HTERT-HM (cell line): ENCODE measurements around the gene SPRY2.

DNA sequence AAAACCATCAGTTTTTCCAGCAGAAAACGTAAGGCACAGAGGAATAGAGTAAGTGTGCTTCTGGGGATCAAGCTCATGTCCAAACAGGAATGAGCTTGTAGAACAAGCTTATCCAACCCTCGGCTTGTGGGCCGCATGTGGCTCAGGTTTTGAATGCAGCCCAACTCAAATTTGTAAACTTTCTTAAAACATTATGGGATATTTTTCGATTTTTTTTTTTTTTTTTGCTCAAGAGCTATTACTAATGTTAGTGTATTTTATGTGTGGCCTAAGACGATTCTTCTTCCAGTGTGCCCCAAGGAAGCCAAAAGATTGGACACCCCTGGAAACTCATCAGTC lies 1039.1 kb downstream of the TBC1D4 start:
- RRBS: no CpG with 5 or more reads among the region's 5 CpGs

- RRBS: 1% methylated on average over 10 of the region's 21 CpGs
These were observed 262.2 kb downstream of the TBC1D4 start for GRCh38 chr13:75219748-75220115.

DNA sequence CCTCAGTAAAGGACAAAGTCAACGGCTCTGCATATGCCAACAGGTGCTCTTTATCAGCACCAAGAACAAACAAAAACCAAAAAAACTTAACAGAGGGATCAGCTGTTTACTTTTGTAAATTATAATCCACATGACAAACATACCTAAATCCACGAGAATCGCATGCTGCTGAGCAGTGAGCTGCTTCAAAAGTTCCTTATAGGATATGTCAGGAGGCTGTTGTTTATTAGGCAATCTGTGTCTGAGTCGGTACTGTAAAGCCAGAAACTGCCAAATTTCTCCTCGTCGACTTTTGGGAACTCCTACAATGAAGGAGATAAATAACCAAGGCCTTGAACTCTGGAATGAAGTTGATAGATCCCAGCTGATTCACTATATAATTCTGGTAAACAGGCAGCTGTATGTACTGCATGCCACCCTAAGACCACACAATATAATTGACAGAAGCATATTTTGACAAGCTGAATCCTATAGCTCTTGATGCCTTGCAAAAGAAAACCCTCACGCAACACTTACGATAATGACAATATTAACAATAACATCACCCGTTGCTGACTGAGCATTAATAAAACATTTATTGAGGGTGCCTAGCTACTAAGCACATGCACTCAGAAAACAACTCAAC lies 179.8 kb downstream of the TBC1D4 start:
- RRBS: no CpG with 5 or more reads among the region's 9 CpGs

DNA sequence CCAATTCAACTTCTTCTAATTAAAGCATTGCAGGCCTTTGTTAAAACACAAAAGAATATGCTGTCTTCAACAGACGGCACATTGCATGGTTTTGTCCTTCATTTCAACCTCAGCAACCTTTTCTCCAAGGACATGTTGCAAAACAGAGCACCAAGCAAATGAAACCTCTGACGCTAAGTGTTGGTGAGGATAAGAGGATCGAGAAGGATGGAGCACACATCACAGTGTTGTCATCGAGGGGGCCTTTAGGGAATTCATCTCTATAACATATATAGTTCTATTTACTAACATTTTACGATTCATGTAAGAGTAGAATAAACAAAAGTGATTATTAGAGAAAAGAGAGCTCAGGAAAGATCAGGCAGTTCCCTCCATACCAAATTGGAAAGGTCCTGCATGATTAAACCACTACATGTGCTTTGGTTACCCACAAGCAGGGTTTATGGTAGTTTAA lies 75.6 kb downstream of the TBC1D4 start:
- RRBS: no CpG with 5 or more reads among the region's 5 CpGs

GRCh38 chr13:75481648-75481814 lies 438 bp downstream of the TBC1D4 start:
- RRBS: 2% methylated on average over 12 of the region's 18 CpGs

DNA sequence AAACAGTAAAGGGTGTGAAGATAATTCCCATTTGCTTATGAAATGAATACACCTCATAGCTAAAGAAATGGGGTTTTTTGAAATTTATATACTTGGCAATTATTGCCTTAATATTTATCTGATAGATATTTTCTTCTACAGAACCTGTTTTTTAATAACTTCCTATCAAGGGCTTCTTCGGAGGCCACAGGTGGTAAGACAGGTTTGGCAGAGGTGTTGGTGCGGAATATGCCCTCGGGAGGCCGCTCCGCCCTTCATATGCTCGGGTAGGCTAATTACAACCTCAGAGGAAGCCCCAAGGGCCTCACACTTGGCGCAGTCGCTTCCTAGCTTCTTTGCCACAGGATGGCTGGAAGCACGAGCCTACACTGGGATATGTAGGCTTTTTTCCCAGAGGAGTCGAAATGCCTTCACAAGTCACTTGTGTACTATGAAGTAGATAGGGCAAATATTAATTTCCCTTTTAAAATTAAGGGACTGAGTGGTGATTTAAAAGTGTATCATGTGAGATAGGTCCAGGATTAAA lies 68.8 kb downstream of the LMO7 start:
- RRBS: no CpG with 5 or more reads among the region's 10 CpGs

GRCh38 chr13:75806490-75806852 lies 170.3 kb downstream of the LMO7 start:
- RRBS: no CpG with 5 or more reads among the region's 3 CpGs

GRCh38 chr13:75828876-75829261 lies 192.7 kb downstream of the LMO7 start:
- RRBS: no CpG with 5 or more reads among the region's 6 CpGs

GRCh38 chr13:76879434-76880332 lies 6.5 kb downstream of the KCTD12 start:
- RRBS: no CpG with 5 or more reads among the region's 8 CpGs

DNA sequence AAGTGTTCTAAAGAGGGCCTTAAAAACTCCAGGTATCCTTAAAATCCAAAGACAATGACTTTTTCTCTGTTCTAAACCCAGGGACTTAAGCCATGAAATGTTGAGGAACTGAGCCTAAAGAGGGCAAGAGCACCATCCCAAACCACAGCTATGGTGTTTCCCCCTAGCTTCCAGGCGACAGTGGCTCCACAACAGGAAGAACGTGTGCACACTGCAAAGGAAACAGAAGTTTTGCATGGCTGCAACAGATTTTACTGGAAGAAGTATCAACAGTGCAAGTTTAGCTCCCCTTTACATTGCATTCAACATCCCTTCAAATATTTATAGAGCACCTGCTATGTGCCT lies 8.2 kb upstream of the KCTD12 start:
- RRBS: no CpG with 5 or more reads among the region's 2 CpGs

DNA sequence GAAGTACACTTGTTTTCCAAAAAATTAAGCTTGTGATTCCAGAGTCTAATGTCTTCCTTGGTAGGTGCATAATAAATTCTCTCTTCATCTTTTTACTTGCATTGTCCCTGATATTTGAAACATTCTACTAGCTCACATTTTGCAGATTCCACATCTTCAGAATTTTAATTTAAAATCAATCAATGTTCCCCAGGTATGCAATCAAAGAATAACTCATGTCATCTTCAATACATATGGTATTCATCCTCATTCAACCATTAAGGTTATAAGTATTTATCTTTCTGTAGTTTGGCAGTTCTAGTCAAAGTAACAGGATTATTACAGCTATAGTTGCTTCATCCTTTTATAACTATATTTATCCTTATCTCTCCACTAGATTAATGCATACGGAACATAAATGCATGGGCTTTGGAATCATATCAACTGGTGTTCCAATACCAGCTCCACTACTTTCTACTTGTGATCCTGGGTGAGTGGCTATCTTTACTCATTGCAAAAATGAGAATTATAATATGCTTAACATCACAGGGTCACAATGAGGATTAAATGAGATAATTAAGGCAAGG lies 105.9 kb upstream of the FBXL3 start:
- RRBS: no CpG with 5 or more reads among the region's 1 CpG

GRCh38 chr13:77157881-77158242 lies 130.9 kb upstream of the FBXL3 start:
- RRBS: no CpG with 5 or more reads among the region's 2 CpGs

GRCh38 chr13:77260265-77260624 lies 66.6 kb downstream of the MYCBP2 start:
- RRBS: no CpG with 5 or more reads among the region's 2 CpGs

DNA sequence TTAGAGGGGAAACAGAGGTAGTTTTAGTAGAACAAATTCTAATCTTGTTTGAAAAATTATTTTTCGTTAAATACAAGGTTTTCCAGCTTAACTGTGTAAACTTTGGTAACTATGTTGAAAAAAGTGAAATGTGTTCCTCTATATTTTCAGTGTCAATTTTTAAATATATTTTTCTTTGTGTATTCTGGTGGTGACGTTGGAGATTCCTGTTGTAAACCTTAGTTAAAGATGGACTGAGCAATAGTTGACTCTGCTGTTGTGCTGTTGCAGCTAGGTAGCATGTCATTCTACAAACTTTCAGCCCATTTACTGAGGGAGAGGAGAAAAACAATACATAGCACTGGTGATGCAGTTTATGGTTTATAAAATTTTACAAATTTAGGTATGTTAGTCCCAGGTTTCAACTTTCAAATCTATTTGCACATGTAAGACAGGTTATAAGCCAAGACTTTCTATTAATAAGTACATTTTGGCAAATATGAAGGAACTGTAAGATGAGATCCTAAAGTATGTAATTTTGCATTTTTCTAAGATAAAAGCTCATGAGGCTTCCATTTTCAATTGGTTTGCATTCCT lies 1.3 kb downstream of the NDFIP2 start:
- RRBS: no CpG with 5 or more reads among the region's 2 CpGs

- RRBS: no CpG with 5 or more reads among the region's 7 CpGs
These were observed 242.6 kb downstream of the NDFIP2 start for GRCh38 chr13:79723473-79723970.

DNA sequence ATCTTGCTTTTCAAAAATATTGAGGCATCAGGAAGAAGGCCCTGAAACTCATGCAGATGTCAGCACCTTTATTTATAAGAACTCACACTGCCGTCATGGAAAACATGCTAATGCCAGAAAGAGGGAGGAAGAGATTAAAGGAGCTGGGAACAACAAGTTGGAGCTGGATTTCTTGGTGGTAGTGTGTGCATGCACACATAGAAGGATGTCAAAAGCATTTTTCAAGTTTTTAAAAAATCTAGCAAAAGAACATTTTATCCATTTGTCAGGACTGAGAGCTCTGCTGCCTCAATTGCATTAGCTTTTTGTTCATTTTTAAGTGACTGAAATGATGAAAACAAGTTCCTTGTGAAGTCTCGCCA lies 342.5 kb downstream of the SPRY2 start:
- RRBS: no CpG with 5 or more reads among the region's 2 CpGs

GRCh38 chr13:80010188-80010818 lies 330.6 kb downstream of the SPRY2 start:
- RRBS: no CpG with 5 or more reads among the region's 6 CpGs

DNA sequence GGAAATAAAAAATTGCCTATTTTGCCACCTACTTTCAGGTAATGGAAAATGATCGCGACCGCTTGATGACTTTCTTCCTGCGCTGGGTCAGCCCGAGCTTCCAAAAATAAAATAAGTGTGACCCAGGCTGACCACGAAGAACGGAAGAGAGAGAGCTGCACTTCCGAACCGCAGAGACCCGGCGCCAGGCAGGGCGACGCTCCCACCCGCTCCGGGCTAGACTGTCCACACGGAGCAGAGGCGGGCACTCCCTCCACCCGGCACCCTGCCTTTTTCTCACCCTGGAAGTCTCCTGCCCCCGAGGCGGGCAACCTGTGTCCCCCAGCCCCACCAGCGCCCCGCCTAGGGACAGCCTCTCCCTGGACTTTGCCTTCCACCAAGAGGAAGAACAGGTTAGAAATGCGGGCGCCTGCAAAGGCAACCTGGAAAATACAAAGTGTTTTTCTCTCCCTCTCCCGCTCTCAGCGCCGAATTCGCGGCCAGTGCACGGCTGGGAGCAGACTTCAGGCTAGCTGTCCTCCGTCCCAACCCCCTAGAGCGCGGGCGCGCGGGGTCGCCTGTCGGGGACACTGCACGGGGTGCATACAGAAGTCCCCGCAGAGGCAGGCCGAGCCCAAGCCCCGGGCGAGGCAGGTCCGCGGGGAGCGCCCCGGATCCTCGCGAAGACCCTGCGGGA lies 962 bp downstream of the SPRY2 start:
- RRBS: 2% methylated on average over 8 of the region's 50 CpGs

- RRBS: 2% methylated on average over 23 of the region's 69 CpGs
These were observed at the start of gene SPRY2 for GRCh38 chr13:80340502-80341224. Gene SPRY2, minus strand, starts transcription at chr13:80341126.